Hepatocyte (in vitro differentiated cells and primary cell): ENCODE measurements around a stretch of chr18.

- RAMPAGE, long total RNA, result no peak
- RRBS, result 80% methylated on average over 1 of the region's 15 CpGs
Measured at GRCh38 chr18:6284523-6284860, 130.2 kb downstream of the L3MBTL4 start.

- RAMPAGE, long total RNA, result no peak
- RRBS, result no CpG with 5 or more reads among the region's 14 CpGs
Measured at GRCh38 chr18:6370336-6371156, 44.2 kb downstream of the L3MBTL4 start.

GRCh38 chr18:6776114-6776622 lies 46.7 kb downstream of the ARHGAP28 start:
- RAMPAGE, long total RNA, result no peak
- RRBS, result no CpG with 5 or more reads among the region's 8 CpGs

GRCh38 chr18:7567646-7567943 lies 479 bp downstream of the PTPRM start:
- RAMPAGE, long total RNA, result no peak
- RRBS, result 1% methylated on average over 23 of the region's 34 CpGs

DNA sequence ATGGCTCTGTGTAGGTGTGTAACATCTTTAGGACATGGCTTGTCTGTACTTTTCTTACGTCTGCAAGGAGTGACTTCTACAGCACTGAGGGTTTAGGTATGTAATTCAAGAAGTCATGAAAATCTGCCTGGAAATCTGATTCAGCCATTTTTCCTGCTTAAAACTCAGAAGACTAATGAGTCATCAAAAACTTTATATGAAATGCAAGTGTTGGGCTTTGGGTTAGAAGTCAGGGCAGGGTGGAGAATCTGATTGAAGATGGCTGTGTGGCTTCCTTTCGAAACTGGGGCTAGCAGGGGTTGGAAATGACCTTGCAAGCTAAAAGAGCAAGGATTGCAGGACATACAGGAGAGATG lies 8.6 kb downstream of the PTPRM start:
- RAMPAGE, long total RNA, result no peak
- RRBS, result no CpG with 5 or more reads among the region's 2 CpGs

- RAMPAGE, long total RNA, result no peak
- RRBS, result no CpG with 5 or more reads among the region's 9 CpGs
Measured at GRCh38 chr18:7712012-7713086, 145.2 kb downstream of the PTPRM start.

DNA sequence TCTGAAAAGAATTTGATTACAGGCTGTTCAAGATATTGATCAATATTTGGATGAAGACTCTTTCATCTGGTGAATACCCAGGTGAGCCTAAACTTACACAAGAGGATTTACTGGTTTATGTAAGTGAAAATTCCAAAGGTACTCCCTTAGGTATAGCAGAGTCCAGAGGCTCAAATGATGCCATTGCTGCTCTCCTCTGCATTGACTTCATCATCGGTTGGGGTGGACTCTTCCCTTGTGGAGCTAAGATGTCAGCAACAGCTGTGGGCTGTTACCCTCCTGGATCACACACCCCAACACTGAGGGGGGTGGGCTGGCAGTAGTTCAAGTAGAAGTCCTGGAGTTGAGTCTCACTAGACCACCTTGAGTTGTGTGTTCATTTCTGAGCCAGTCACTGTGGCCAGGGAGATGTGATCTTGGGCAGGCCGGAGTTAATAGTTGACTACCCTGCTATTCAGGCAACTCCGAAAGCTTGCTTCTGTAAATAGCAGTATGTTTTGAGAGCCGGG lies 236.9 kb downstream of the PTPRM start:
- RAMPAGE, long total RNA, result no peak
- RRBS, result 43% methylated on average over 1 of the region's 4 CpGs

- RAMPAGE, long total RNA, result no peak
- RRBS, result no CpG with 5 or more reads among the region's 6 CpGs
Measured at GRCh38 chr18:7824787-7825386, 257.8 kb downstream of the PTPRM start.

GRCh38 chr18:8341335-8341819 lies 267.9 kb upstream of the RAB12 start:
- RAMPAGE, long total RNA, result no peak
- RRBS, result no CpG with 5 or more reads among the region's 5 CpGs

DNA sequence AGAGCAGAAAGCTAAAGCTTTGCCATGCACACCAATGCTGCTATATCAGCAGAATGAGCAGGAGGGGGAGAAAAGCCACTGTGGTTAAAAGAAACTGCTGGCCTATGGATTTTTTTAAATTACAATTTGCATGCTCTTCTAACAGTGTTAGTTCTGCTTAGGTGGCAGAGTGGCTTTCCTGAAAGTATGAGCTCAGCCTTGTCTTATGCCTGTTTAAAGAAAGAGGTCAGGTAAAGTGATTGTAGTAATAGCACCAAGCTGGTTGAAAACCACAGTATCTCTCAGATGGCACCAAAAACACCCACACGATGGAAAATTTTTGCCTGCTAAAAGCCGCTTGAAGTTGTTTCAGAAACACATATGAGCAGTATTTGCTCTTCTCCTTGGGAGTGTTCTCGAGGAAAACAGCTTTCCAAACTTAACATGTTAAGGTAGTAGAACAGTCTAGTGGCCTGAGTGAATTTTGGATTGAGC lies 19.7 kb upstream of the NDUFV2 start:
- RAMPAGE, long total RNA, result no peak
- RRBS, result no CpG with 5 or more reads among the region's 3 CpGs

DNA sequence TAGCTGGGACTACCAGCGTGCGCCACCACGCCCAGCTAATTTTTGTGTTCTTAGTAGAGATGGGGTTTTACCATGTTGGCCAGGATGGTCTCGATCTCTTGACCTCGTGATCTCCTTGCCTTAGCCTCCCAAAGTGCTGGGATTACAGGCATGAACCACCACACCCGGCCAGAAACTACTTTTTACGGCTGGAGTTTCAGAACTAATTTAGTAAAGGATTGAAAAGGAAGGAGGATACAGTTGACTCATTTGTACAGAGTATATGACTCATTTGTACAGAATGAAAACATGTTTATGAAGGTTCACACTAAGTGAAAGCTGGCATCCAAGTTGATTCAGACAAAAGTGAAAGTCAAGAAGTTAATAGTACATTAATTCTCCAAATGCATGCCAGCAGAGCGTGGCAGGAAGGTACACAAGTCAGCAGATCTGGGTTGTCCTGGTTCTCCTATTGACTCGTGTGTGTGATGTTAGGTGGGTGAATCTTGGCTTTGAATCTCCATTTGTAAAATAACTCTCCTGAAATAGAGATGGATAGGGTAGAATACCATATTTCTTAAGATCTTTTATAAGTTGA lies 14.8 kb downstream of the NDUFV2 start:
- RAMPAGE, long total RNA, result no peak
- RRBS, result no CpG with 5 or more reads among the region's 9 CpGs

DNA sequence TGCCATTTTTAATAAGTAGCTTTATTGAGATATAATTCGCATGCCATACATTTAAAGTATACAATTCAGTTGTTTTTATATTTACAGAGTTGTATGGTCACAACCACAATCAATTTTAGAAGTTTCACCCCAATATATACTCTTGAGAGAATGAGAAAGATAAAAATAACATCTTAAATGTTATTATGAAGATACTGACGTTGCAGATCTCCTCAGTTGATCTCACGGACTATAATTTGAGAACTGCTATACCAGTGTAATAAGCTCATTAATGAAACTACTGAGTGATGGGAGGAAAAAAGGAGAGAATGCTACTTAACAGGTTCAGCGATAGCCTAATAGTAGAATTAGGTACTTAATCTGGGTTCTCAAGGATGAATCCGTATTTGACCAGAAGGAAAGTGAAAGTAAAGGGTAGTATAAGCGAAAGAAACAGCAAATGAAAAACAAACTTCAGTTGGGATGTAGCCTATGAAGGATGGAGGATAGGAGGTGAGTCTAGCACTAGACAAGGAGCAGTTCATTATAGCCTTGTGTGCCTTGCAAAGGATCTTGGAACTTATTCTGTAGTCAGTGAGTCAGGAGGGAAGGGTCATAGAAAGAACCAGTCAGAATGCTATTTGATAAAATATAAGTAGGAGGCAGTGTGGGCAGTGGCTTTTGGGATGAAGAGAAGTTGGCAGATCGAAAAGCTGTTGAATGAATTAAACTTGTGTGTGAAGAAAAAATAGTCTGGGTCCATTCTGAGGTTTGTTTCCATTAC lies 48.3 kb downstream of the ANKRD12 start:
- RAMPAGE, long total RNA, result no peak
- RRBS, result no CpG with 5 or more reads among the region's 7 CpGs

GRCh38 chr18:9416892-9417839 lies 58.1 kb upstream of the RALBP1 start:
- RAMPAGE, long total RNA, result no peak
- RRBS, result no CpG with 5 or more reads among the region's 21 CpGs

DNA sequence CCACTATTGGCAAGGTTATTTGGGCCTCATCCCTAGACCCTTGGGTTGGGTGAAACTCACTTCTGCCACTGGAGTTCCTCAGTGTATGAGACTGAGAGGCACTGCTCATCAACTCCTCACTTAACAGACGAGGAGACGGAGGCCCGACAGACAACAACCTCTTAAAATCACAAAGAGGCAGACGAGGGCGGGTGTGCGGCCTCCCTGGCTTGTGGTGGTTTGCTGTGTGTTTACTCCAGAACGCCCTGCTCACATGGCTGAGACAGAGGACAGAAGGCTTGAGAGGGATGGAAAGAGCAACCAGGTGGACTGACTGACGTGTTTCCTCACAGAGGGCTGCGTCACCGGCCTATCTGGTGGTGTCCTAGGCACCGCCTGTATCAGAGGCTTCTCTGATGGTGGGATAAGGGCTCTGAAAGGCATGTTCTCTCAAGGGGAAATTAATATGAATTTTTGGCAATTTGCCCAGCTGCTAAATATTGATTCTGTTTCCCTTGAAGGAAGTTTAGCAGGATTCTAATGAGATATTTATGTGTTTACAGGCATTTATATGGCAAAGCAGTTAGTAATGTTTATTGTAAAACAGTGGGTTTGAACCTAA lies 47.0 kb upstream of the RALBP1 start:
- RAMPAGE, long total RNA, result no peak
- RRBS, result no CpG with 5 or more reads among the region's 11 CpGs

GRCh38 chr18:9616938-9617364 lies 2.6 kb upstream of the PPP4R1 start:
- RAMPAGE, long total RNA, result no peak
- RRBS, result no CpG with 5 or more reads among the region's 3 CpGs

GRCh38 chr18:9720127-9721036 lies 12.3 kb downstream of the RAB31 start:
- RAMPAGE, long total RNA, result no peak
- RRBS, result no CpG with 5 or more reads among the region's 20 CpGs

DNA sequence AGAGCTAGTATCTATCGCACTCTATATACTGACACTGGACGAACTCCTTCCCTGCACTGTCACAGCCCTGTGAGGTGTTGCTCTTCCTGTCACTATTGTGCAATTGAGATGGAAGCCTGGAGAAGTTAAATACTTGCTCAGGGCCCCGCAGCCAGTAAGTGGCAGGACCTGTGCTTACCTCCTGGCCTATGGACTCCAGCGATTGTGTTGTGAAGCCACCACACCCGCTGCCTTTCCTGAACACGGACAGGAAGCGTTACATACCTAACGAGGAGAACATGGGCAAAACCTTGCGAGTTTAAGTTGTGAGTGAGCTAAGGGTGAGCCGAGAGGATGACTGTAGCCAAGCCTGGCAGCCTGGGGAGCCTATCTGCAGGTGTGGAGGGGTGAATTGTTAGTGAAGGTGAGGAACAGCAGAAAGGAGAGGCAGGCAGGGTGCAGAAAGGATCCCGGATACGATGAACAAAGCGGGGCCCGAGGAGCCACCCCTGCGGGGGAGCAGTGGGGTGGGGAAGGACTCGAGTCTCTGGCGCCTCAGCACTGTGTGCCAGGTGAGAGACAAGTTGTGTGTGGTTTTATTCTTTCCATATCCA lies 26.2 kb downstream of the RAB31 start:
- RAMPAGE, long total RNA, result no peak
- RRBS, result no CpG with 5 or more reads among the region's 17 CpGs

- RAMPAGE, long total RNA, result no peak
- RRBS, result 80% methylated on average over 1 of the region's 21 CpGs
Measured at GRCh38 chr18:9854820-9856239, 30.4 kb upstream of the TXNDC2 start.

- RAMPAGE, long total RNA, result no peak
- RRBS, result no CpG with 5 or more reads among the region's 10 CpGs
Measured at GRCh38 chr18:9876808-9877791, 8.7 kb upstream of the TXNDC2 start.

DNA sequence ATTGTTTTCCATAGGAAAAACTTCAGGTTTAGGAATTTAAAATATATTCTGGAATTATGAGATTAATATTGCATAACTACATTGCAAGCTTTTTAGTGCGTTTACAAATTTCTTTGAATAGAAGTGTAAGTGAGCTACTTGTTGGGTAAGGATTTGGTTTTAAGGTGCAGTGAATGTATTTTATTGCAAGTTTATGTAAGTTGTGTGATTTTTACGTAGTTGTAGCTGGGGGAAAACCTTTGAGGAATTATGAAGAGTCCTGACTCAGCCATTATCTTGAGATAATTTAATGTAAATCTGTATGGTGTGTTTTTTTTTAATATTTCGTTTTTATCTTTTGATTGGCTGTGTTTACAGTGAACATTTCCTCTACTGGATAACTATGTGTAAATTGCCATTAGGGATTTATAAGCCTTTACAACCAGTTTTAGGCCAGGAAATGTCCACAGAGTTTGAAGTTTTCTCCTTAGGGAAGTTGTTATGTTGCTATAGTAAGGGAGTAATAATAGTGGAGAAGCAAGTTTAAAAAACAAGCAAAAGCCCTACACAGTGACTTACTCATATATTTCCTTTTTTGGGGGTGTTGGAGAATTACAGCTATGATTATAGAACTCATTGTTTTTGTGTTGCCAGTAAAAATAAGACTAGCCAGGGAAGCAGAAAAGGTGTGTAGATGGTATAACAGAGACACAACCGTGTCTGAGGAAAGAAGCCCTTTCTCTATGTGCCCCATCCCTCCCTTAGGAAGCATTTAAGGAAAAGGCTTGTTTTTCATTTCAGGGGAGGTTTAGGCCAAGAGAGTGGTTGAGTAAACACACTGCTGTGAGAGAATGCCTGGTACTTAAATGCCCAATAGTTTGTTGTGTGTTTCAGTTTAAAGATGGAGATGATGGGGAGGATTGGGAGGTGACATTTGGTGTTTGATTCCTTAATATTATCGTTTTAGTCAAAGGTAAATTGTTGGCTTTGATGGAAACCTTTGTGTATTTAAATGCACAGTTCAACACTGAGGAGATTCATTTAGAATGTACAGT lies 2.2 kb downstream of the VAPA start:
- RAMPAGE, long total RNA, result no peak
- RRBS, result no CpG with 5 or more reads among the region's 5 CpGs